Hematopoietic multipotent progenitor cell (in vitro differentiated cells): ENCODE measurements around the genes CABYR, CDH2 and DSG1.

GRCh38 chr18:24138406-24139708 is at the start of gene CABYR:
CABYR (plus strand) TSS chr18:24139062.
- CAGE, long polyA plus RNA, result no peak

DNA sequence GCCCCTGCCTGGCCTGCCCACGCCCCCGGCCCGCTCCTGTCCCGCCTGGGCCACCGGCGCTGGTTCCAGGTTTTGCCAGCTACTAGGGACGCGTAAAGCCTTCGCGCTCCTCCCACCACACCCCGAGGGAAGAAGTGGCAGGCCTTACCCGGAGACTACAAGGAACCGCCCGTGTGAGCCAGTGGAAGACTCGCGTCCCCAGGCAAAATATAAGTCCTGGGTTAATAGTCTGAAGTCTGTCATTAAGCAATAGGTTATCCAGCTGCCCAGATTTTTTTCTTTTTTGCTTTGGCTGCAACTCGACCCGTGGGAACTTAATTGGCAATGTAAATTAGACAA is 297 bp upstream of the OSBPL1A start:
- CAGE, long polyA plus RNA, result no peak

- CAGE, long polyA plus RNA, result no peak
These were observed 427.6 kb downstream of the ZNF521 start for GRCh38 chr18:24924311-24924865.

DNA sequence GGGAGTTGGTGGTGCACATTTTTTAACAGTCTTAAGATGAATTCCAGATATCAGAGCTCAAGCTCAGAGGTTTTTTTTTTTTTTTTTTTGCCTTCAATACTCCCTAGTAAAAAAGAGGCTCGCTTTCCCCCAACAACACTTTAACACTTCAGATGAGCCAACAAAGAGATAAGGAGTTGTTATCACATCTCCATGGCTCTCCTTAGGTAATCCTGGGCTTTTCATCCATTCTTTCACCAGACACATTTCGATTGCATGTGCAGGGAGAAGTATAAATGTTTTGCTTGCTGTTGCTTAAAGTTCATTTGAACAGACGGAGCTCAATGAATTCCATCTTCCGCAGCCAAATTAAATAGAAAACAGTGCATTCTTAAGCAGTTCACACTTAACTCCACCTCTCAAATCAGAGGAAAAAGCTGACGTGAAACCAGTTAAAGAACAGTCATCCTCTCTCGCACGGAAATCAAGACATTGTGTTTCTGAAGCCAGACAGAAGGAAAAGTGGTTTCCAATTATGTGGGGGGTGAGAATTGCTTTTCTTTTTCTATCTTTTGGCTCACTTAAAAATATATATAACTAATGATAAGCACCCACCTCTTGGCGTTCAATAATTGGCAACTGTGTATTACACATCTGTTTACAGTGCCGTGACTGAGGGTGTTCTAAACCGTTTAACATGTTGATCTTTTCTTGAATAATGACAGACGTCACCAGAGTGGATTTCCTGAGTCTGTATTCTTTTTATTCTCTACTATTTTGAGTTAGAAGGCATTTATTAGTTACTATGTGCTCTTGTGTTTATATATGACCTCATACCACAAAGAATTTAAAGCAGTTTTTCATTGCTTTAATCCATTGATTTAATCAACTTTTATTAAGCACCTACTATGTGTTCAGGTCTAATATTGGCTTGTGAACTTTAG is 118.1 kb downstream of the ZNF521 start:
- CAGE, long polyA plus RNA, result start-site peak on the plus strand centred at position 465 of the sequence, 56 bp wide, 22 reads

GRCh38 chr18:26448527-26449321 is 99.6 kb downstream of the KCTD1 start:
- CAGE, long polyA plus RNA, result no peak

GRCh38 chr18:26650687-26651426 is 102.5 kb upstream of the KCTD1 start:
- CAGE, long polyA plus RNA, result no peak

DNA sequence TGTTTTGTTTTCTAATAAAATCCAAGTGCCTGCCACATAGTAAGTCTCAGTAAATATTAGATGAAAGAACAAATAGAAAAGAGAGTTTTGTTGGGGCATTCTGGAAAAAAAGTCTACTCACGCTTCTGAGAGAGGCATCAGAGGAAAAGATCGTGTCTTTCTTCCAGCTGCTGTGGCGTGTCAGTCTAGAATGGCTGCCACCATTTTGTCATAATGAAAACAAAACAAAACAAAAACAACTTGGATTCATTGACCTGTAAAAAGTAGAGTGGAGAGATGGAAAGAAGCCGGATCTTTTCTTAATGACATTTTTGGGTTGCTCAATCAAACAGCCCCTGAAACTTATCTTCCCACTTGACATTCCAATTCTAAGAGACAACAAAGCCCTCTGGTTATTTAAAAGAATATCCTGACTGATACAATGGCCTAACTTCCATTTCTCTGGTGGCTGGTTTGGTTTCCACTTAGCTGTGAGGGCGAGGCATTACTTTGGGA is 123.9 kb downstream of the AQP4 start:
- CAGE, long polyA plus RNA, result no peak

DNA sequence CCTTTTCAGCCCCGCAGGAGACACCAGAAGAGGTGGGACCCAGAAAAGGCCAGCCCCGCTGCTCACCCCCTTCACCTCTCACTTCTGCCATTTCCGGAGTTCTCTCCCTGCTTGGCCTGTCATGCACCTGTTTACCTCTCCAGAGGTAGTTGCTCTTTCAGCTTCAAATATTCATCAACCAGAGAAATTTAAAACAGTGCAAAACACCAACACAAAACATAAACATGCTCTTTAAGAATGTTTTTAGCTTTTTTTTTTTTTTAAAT is 783 bp downstream of the AQP4 start:
- CAGE, long polyA plus RNA, result no peak

GRCh38 chr18:26978571-26979003 is 113.1 kb upstream of the AQP4 start:
- CAGE, long polyA plus RNA, result no peak

DNA sequence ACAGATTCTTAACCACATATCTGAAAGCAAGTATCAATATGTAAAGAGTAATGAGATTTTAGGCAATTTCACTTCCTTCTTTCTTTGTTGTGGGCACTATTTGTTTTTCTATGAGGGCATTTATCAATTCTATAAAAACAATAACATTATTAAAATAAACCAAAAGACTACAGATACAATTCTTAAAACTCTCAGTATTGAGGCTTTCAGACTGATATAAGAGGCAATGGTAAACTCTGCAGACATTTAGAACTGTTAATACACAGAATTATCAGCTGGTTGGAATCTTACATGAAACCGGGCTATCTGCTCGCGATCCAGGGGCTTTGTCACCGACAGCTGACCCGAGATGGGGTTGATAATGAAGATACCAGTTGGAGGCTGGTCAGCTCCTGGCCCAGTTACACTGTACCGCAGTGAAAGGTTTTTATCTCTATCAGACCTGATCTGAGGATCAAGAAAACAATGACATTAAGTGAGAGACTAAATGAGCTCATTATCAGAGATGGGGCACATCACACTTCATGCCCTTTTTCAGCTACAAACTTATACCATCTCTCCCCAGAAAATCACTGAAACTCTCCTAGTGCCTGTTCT is 167.4 kb downstream of the CDH2 start:
- CAGE, long polyA plus RNA, result no peak

- CAGE, long polyA plus RNA, result no peak
These were observed 90.1 kb downstream of the CDH2 start for GRCh38 chr18:28086866-28087105.

DNA sequence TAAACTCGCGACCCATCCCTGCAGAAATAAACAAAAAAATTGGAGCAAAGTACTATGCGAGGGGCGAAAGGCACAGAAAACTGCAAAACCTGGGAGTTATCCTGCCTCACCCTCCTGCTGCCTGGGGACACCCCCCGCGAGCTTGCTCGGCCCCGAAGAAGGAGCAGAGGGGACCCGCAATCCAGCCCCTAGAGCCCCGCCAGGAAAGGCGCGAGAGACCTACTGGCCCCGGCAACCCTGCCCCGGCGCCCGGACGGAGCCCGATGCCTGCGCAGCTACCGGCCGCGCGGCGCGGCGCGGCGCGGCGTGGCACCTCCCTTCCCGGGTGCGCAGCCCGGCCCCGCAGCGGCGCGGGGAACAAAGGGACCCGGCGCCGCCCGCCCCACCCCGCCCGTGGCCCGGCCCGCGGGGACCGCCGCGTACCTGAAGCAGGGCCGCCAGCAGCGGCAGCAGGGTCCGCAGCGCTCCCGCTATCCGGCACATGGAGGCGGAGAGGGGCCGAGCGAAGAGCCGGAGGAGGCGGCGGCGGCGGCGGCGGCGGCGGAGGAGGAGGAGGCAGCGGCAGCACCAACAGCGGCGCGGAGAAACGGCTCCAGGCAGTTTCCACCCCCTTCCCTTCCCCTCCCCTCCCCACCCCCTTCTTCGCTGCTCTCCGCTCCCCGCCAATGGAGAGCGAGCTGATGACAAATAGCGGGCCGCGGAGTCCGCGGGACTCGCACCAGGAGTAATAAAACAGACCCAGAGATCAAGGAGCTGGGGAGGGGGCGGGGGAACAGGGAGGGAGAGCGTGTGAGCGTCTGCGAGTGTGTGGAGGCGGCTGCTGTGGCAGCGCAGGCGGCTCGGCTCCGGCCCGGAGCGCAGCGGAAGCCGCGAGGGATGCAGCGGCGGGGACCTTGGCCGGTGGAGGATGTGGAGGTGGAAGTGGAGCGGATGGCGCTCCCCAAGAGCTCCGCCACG is at the start of gene CDH2:
Gene CDH2, minus strand, starts transcription at position 591 of the 957 bp plus-strand sequence.
- CAGE, long polyA plus RNA, result no peak

GRCh38 chr18:28177497-28178242 is 740 bp upstream of the CDH2 start:
- CAGE, long polyA plus RNA, result no peak

GRCh38 chr18:30175280-30175751 is 867.2 kb downstream of the DSC3 start:
- CAGE, long polyA plus RNA, result no peak

DNA sequence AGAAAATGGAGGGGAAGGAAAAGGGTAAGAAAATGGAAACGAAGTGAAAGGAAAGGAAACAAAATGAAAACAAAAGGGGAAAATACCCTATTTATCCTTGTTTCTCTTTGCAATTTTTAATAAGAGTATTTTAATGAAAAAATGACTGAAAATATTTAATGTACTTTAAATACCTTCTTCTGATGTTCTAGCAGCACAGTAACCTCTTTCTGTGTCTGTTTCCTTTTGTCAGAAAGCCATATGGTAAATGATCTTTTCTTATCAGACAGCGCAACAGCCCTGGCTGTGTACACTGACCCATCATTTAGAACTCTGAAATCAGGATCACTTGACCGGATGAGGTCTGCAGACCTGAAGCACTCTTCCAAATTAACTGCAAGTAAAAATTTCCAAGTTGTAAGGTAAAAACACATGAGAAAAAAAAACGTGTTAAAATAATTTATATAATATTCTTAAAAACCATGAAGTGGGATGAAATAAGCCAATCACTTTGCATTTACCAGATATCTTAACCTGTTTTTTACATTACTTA is 11.7 kb downstream of the DSC3 start:
- CAGE, long polyA plus RNA, result no peak

GRCh38 chr18:31206013-31206415 is 43.4 kb upstream of the DSC1 start:
- CAGE, long polyA plus RNA, result no peak

DNA sequence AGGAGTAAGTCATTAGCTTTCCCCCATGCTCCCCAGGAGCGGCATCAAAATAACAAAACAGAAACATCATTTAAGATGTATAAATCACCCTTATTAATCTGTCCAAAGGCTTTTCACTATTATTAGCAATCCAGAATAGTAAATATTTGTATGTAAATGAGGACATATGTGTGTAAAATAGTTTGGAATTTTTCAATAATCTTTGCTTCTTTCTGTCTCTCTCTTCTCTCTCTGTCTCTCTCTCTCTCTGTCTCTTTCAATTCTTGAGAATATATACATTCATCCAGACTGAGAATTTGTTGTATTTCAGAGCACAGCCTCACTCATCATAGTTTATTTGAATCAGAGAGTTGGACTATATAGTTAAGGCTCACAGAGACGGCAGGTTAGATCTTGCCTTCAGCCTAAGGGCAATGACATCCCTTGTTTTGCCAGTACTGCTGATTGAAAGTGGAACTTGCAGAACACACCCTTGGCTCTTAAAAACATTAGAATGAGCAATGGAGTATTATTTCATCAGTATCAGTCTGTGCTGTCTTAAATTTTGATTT is 62.2 kb upstream of the DSG1 start:
- CAGE, long polyA plus RNA, result no peak

- CAGE, long polyA plus RNA, result no peak
These were observed at the start of gene DSG1 for GRCh38 chr18:31317951-31318500. DSG1 (plus strand) TSS chr18:31318160.

DNA sequence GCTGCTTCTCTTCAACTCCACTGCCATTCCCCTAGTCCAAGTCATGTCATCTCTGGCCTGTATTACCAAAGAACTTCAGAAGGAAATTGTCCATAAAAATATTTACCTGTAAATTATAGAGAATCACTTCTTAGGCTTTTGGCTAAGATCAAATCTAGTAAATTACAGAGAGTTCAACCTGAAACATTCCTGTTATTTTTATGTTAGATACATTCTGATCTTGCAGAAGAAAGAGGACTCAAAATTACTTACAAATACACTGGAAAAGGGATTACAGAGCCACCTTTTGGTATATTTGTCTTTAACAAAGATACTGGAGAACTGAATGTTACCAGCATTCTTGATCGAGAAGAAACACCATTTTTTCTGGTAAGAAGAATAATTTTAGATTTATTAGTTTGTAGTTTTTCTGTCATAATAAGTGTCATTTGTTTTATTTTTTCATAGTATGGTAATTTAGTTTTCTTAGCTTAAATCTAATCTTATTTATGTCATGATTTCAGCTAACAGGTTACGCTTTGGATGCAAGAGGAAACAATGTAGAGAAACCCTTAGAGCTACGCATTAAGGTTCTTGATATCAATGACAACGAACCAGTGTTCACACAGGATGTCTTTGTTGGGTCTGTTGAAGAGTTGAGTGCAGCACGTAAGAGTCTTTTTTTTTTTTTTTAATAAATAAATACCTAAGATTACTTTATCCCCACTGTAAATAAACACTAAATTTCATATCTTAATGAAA is 22.8 kb downstream of the DSG2 start:
- CAGE, long polyA plus RNA, result no peak

DNA sequence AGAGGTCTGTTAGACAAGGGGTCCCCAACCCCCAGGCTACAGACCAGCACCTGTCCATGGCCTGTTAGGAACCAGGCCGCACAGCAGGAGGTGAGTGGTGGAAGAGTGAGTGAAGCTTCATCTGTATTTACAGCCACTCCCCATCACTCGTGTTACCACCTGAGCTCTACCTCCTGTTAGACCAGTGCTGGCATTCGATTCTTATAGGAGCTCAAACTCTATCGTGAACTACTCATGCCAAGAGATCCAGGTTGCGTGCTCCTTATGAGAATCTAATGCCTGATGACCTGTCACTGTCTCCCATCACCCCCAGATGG is 41.7 kb downstream of the DSG2 start:
- CAGE, long polyA plus RNA, result no peak